ENCODE data around the genes TREX1, IMPDH2 and IHO1.

DNA sequence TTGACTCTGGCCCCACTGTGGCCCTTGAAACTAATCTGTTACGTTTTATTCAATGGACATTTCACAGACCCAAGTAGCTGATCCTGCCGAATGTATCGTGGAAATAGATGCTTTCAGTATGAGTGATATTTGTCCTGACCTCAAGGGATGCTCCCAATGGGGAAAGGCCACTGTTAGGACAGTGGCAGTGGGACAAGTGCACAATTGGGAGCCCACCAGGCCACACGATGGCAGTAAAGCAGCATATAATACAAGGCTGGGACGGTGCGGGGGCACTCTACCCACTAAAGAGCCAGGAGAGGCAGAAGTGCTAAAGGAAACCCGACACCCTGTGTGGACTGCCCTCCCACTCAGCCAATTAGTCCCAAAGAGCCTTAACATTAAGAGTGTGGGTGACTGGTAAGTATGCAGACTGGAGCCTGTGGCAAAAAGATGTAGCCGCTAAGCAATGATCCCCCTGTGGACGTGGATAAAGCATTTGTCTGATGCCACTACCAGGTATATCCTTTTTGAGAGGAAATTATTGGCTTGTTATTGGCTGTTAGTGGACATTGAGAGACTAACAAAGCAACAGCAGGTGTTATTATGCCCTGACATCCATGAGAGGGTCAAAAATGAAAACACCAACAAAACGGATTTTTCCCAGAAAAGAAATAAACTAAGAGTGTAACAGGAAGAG lies 8.1 kb upstream of the ZNF589 start:
- PRO-cap = no peak
- RRBS, 2 experiments = no CpG with 5 or more reads among the region's 10 CpGs

DNA sequence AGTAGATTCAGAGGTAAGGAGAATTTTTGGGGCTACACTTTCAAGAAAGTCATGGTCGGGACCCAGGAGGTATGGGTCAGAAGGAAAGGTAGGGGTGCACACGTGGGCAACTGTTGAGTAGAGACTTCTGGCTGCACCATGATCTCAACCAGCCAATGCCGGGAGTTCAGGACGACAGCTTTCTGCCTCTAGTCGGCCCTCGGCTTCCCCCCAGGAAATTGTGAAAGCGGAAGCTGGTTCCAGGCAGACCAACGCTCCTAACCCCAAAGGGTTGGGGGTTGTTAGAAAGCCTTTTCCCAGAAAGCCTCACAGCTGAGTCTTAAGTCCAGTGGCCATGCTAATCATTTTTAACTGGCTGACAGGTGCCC lies 1.8 kb upstream of the SPINK8 start:
- PRO-cap = no peak
- RRBS, 2 experiments = no CpG with 5 or more reads among the region's 8 CpGs

DNA sequence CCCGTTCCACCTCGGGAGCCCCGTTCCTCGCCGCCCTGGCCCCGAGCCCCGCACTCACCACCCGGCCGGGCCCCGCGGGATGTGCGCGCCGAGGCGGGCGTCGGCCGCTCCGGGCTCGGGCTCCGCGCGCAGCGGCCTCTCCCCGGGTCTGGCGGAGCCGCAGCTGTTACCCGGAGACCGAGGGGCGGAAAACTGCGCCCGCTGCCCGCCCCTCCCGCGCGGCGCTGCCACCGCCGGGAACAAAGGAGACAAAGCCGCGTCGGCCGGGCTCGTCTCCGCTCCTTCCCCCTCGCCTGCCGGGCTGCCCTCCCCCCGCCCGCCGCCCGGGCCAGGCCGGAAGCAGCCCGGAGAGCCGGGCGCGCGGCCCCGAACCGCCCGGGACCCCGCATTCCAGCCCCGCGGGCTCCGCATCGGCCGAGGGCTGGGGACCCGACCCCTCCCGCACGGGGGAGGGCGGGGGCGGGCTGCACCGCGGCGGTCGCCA lies 649 bp downstream of the PLXNB1 start:
- PRO-cap = unidirectional peak, minus-strand start at position 150 of the sequence
- RRBS, 2 experiments = 1 to 3% methylated on average over 31 to 40 of the region's 75 CpGs

- PRO-cap = bidirectional peak, plus-strand start at chr3:48465833, minus-strand start at chr3:48465653; unidirectional peak, plus-strand start at chr3:48466252
- RRBS, 2 experiments = 2 to 8% methylated on average over 3 of the region's 32 CpGs
Observed at GRCh38 chr3:48465458-48466715, at the start of gene TREX1. Gene TREX1 (plus strand): TSS chr3:48466230.

DNA sequence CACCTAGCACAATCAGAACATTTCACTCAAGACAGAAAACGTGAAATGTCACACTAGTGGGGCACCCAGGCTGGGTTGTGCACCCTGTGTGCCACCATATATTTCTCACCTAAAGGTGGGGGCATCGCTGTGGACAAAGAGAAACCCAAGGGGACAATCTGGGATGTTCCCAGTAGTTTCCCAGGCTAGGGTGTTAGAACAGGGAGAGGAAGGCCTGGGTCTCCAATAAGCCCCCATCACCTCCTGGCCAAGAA lies 903 bp upstream of the SHISA5 start:
- PRO-cap = no peak
- RRBS, 2 experiments = no CpG with 5 or more reads among the region's 2 CpGs

DNA sequence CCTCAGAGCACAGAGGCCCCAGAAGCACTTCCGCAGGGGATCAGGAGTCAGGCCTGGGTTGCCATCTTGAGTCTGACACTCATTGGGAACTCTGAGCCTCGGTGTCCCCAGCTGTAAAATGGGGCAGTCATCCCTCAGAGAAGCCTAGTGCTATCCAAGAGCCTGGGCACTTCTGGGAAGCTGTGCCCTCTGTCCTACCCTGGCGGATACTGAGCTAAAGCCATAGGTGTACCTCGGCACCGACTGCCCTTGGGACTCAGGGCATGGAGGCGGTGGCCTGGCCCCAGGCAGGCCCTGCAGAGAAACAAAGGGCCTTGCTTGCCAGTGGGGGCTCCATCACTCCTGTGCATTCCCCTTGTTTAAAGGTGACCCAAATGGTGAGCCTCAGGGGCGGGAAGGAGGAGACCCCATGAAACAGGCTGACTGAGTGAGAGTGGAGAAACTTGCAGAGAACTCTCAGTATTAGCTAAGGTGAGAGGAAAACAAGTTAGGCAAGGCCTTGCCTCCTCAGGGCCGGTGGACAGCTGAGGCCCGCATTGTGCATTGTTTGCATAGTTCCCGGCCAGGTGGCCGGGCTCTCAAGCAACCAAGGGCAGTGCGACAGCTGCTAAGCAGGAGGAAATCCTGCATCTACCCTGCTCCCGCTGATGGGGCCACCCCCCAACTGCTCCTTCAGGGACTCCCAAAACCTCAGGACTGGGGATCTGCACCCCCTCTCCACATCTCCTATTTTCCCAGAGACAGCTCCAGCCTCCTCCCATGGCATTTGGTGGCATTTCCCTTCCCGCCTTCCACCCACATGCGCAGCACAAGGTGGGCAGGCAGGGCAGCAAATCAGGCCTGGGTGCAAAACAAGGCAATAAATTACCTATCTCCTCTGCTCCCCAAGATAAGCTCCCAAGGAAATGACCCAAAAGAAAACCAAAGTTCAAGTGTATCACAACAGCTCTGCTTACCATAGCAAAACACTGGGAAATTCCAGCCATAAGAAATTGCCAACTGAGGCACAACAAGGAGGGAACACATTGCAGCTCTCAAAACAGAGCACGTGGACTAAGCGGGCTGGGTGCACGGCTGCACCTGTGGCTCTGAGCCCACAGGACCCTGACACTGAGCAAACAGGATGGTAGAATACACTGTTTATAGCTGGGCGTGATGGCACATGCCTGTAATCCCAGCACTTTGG lies 4.2 kb downstream of the PFKFB4 start:
- PRO-cap = no peak
- RRBS, 2 experiments = 59 to 73% methylated on average over 3 of the region's 19 CpGs

DNA sequence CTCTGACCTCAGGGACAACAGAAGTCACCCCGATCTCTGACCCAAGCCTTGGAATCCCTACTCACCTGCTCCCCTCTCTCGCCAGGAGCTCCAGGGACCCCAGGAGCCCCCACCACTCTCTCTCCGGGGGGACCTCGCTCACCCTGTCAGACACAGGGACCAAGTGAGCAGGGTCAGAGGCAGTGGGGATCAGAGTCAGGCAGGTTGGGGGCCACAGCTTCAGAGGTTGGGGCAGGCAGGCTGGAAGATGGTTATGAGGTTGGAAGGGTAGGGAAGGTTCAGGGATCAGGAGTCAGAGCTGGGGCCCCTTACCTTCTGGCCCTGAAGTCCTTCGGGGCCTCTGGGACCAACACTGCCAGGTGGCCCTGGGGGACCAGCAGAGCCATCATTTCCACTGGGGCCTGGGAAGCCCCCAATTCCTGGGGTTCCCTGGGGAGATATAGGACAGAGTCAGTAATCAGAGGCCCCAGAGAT lies 3.1 kb upstream of the UCN2 start:
- PRO-cap = no peak
- RRBS, 2 experiments = no CpG with 5 or more reads among the region's 5 CpGs

DNA sequence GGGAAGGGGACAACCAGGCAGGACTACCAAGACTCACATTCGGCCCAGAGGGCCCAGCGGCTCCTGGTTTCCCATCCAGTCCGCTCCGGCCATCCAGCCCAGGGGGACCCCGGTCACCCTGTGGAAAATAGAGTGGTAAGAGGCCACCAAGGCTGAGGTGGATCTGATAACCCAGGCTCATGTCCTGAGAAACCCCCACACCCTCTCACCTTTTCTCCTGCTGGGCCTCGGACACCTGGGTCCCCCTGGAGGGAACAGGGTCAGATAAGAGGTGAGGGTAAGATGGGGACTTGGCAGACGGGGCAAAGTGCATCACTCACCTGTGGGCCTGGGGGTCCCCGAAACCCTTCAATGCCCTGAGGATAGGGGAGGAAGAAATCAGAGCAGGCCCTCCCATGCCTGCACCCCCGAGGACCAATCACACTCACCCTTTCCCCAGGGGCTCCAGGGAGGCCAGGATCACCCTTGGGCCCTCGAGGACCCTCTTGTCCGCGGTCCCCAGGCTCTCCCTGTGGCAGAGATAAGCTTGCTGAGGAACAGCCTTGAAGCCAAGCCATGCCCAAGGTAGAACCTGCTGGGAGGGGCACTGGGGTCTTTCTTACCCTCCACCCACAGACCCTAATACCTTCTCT lies 15.7 kb upstream of the UCN2 start:
- PRO-cap = no peak
- RRBS, 2 experiments = no CpG with 5 or more reads among the region's 12 CpGs

GRCh38 chr3:48618461-48618902 lies 3.1 kb downstream of the TMEM89 start:
- PRO-cap = no peak
- RRBS, 2 experiments = no CpG with 5 or more reads among the region's 4 CpGs

- PRO-cap = bidirectional peak, plus-strand start at chr3:48663909, minus-strand start at chr3:48663657
- RRBS, 2 experiments = 2 to 3% methylated on average over 14 of the region's 75 CpGs
Observed at GRCh38 chr3:48663467-48664537, 1.1 kb upstream of the CELSR3 start.

- PRO-cap = no peak
- RRBS, 2 experiments = no CpG with 5 or more reads among the region's 4 CpGs
Observed at GRCh38 chr3:48687101-48687629, 1.4 kb upstream of the NCKIPSD start.

DNA sequence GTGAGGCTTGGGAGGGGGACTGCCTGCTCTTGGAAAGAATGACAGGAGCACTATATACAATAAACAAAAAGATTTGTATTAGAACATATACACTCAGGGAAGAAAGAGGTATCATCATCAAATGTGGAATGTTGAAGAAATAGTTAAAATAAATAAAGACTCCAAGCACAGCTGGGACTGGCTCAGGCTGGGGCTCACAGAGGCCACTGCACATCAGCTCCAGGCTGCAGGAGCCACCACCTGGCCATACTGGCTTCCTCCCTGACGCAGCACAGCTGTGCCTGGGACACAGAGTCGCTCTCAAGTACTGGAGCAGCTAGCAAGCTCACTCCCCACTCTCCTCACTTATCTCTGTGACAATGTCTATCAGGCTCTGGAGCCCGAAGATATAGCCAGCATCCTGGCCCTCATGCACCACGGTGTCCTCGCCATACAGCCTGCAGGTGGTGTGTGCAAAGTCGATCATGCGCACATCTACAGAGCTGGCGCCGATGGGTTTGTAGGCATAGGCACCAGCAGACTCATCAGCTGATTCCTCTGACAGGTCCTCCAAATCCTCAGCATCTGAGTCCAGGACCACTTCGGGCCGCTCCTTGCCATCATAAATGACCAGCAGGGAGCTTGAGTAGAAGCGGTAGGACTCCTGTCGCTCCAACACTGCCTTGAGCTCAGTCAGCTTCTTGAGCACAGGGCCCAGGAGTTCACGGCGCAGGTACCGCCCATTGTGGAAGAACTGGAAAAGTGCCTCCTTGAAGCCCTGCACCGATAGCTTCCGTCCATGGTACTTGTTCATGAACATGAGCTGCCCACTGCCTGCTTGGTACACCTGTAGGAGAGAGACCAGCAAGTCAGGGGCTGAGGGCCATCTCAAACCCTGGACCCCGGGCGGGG lies 2.5 kb upstream of the NCKIPSD start:
- PRO-cap = no peak
- RRBS, 2 experiments = no CpG with 5 or more reads among the region's 20 CpGs

GRCh38 chr3:48688839-48689638 lies 3.3 kb upstream of the NCKIPSD start:
- PRO-cap = no peak
- RRBS, 2 experiments = no CpG with 5 or more reads among the region's 10 CpGs

DNA sequence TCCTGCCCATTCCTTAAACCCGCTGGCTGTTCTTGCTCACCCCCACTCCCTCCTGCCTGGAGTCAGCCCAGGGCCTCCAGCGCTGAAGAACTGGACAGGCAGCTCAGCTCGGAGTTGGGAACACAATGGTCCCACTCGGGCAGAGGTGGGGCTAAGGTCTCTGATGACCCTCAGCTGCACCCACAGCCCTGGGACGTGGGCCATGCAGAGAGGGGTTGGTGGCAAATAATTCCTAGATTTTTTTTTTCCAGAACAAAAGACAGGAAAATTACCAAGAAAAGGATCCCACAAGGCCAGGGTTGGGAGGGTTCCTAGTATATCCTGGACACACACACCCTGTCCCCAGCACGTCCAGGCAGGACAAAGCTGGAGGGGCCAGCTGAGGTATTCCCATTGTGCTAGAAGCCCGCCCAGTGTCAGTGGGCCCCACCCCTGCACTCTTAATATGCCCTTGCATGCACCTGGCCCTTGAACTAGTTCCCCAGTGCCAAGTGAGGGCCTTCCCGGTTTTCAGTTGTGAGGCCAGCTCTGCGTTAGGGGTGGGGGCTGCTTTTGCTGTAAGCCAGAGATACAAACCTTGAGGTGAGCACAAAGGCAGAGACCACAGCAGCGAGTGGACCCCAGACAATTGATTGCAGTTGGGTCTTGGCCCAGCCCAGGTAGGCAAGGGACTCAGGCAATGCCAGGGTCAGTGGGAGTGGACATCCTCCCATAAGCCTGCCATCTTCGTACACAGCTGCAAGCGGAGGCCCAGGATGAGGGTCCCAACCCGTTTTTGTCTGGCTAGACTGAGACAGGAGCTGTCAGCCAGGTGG lies 22.2 kb upstream of the IP6K2 start:
- PRO-cap = no peak
- RRBS, 2 experiments = no CpG with 5 or more reads among the region's 13 CpGs

DNA sequence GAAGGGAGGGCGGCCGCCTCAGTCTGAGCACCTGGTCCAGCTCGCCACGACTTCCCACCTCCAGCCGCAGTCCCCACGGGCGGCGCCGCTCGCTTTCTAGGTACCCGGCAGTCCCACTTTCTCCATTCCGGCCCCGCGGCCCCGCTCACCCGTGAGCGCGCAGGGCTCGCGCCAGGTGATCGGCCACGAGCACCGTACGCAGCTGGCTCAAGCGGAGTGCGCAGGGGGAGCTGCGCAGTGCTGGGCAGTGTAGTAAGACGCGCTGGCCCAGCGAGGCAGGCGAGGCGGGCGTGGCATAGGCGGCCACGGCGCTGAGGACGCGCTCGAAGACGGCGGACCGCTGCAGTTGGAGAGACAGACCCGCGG lies 523 bp downstream of the DALRD3 start:
- PRO-cap = no peak
- RRBS, 2 experiments = no CpG with 5 or more reads among the region's 44 CpGs

GRCh38 chr3:49021155-49021599 lies 744 bp upstream of the NDUFAF3 start:
- PRO-cap = bidirectional peak, plus-strand start at chr3:49021738, minus-strand start at chr3:49021505
- RRBS, 2 experiments = 1 to 2% methylated on average over 11 of the region's 36 CpGs

GRCh38 chr3:49028950-49029897 lies at the start of gene IMPDH2:
Gene IMPDH2 (minus strand): TSS chr3:49029398.
- PRO-cap = bidirectional peak, plus-strand start at chr3:49029560, minus-strand start at chr3:49029398
- RRBS, 2 experiments = 2 to 3% methylated on average over 3 of the region's 58 CpGs

GRCh38 chr3:49182076-49182489 lies 9.6 kb downstream of the C3orf84 start:
- PRO-cap = no peak
- RRBS, 2 experiments = no CpG with 5 or more reads among the region's 5 CpGs

- PRO-cap = no peak
- RRBS, 2 experiments = 18 to 58% methylated on average over 3 to 7 of the region's 54 CpGs
Observed at GRCh38 chr3:49199389-49200288, at the start of gene IHO1. Gene IHO1 (plus strand): TSS chr3:49199498.

DNA sequence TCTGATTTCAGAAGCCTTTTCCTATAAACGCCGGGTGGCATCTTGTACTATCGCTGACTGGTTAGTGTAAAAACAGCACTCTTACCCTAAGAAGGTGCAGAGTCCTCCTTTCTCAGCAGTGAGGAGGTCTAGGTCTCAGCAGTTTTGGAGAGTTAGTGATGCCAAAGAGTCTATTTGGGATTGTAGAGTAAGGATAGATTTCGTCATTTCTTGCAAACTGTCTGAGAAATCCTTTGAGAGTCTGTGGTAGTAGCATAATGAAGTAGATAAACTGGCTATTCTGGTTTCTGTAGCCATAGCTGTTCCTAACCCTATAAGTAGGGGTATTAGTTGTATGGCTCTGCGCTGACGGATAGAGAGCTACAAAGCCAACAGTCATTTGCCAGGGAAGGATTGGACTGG lies 22.6 kb downstream of the IHO1 start:
- PRO-cap = no peak
- RRBS, 2 experiments = no CpG with 5 or more reads among the region's 6 CpGs

Data from astrocyte (in vitro differentiated cells and primary cell).